HepG2 (cell line): ENCODE measurements around the genes AGR2 and PRPS1L1.

DNA sequence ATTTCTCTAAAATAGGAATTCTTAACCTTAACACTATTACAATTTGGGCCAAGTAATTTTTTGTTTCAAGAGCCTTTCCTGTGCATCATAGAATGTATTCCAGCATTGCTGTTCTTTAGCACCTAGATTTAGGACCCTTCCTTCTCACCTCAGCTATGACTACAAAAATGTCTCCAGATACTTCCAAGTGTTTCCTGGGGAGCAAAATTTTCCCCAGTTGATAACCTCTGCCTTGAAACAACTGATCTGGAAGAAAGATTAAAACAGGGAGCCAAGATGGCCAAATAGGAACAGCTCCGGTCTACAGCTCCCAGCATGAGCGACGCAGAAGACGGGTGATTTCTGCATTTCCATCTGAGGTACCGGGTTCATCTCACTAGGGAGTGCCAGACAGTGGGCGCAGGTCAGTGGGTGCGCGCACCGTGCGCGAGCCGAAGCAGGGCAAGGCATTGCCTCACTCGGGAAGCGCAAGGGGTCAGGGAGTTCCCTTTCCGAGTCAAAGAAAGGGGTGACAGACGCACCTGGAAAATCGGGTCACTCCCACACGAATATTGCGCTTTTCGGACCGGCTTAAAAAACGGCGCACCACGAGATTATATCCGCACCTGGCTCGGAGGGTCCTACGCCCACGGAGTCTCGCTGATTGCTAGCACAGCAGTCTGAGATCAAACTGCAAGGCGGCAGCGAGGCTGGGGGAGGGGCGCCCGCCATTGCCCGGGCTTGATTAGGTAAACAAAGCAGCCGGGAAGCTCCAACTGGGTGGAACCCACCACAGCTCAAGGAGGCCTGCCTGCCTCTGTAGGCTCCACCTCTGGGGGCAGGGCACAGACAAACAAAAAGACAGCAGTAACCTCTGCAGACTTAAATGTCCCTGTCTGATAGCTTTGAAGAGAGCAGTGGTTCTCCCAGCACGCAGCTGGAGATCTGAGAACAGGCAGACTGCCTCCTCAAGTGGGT lies 14.5 kb downstream of the AGMO start:
- RRBS, 2 experiments = no CpG with 5 or more reads among the region's 36 CpGs
CAGE:
- cytosol, long polyA minus RNA = no peak
- cytosol, long polyA plus RNA = no peak
- long polyA plus RNA = no peak
- nucleus, long polyA minus RNA = no peak
- nucleus, long polyA plus RNA = no peak

DNA sequence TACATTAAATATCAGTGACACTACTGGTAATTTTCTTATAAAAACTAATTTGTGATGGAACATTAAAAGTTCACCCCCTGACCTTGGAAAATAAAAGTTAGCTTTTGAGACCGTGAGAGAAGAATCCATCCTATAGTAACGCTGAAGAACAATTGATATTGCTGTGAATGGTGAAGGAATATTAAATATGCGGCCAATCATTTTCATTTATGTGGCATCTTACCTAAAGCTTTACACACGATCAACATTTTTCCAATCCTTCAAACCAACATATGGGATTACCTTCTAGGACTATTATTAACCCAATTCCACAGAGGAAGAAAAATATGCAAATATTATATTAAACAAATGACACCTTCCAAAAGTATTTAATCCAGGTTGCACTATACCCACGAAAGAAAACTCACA lies 2.1 kb downstream of the MEOX2 start:
- RRBS, 2 experiments = no CpG with 5 or more reads among the region's 5 CpGs
CAGE:
- cytosol, long polyA minus RNA = no peak
- cytosol, long polyA plus RNA = no peak
- long polyA plus RNA = no peak
- nucleus, long polyA minus RNA = no peak
- nucleus, long polyA plus RNA = no peak

- RRBS, 2 experiments = no CpG with 5 or more reads among the region's 3 CpGs
CAGE:
- cytosol, long polyA minus RNA = no peak
- cytosol, long polyA plus RNA = no peak
- long polyA plus RNA = no peak
- nucleus, long polyA minus RNA = no peak
- nucleus, long polyA plus RNA = no peak
These were observed 2.5 kb upstream of the MEOX2 start for GRCh38 chr7:15688873-15689442.

DNA sequence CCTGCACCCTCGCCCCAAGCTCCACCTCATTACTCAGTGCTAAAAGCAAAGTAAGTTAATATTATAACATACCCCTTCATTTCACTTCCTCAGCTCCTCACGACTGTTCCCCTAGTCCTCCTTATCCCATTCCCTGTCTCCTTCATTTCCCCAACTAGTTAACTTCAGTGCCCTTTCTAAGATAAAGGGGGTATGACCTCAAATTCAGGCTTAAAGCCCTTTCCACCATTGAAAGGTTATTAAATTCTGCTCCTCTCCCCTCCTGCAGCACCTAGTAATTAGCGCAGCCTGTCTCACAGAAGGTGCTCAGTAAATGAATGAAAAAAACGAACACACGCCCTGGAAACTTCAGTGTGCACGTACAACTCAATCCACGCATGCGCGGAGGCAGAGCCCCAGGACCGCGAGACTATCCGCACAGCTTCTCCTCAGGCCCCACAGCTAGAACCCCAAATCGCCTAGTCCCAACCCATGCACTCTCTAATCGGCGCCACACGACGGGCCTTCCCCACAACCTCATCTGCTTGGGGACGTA lies 956 bp downstream of the CRPPA start:
- RRBS, 2 experiments = no CpG with 5 or more reads among the region's 18 CpGs
CAGE:
- cytosol, long polyA minus RNA = no peak
- cytosol, long polyA plus RNA = no peak
- long polyA plus RNA = no peak
- nucleus, long polyA minus RNA = no peak
- nucleus, long polyA plus RNA = no peak

GRCh38 chr7:16791796-16792529 lies 12.8 kb downstream of the AGR2 start:
- RRBS, 2 experiments = no CpG with 5 or more reads among the region's 4 CpGs
CAGE:
- cytosol, long polyA minus RNA = no peak
- cytosol, long polyA plus RNA = no peak
- long polyA plus RNA = no peak
- nucleus, long polyA minus RNA = no peak
- nucleus, long polyA plus RNA = no peak

DNA sequence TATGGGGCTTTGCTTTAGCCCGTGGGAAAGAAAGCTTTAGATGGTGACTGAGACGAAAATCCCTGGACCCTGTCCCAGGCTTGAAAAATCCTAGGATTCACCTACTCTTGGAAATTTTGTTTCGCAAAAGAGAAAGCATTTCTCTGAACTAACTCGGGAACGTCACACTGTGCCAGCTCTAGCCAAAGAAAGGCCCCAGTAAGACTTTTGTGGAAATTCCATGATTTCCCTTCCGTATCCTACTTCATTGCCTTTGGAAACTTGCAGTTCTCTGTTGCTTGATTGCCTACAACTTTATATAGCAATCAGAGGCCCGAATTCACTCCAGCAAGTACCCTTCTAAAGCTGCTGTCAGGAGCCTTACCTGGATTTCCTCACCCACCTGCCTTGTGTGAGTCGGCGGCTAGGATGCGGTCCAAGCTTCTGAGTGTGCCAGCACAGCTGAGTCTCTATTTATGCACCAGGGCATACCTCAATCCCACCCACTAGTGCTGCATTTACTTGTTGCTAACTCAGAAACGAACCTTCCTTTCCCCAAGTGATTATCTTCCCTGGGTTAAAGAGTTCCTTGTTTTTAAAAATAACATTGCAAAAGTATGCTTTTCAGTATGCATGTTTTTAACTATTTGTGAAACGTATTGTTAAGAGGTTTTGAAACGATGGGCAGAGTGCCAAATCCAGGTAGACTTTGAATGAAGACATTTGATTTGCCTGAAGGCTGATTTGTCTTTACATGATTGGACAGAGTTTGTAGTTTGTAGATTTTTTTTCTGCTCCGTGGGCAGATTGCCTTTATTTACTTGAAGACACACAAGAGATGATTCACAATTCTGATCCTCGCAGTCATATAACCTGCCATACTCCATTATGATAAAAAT lies at the start of gene AGR2:
TSS of gene AGR2 (minus strand) at position 429 of the 878 bp plus-strand sequence.
- RRBS, 2 experiments = no CpG with 5 or more reads among the region's 15 CpGs
CAGE:
- cytosol, long polyA minus RNA = no peak
- cytosol, long polyA plus RNA = no peak
- long polyA plus RNA = no peak
- nucleus, long polyA minus RNA = no peak
- nucleus, long polyA plus RNA = no peak

DNA sequence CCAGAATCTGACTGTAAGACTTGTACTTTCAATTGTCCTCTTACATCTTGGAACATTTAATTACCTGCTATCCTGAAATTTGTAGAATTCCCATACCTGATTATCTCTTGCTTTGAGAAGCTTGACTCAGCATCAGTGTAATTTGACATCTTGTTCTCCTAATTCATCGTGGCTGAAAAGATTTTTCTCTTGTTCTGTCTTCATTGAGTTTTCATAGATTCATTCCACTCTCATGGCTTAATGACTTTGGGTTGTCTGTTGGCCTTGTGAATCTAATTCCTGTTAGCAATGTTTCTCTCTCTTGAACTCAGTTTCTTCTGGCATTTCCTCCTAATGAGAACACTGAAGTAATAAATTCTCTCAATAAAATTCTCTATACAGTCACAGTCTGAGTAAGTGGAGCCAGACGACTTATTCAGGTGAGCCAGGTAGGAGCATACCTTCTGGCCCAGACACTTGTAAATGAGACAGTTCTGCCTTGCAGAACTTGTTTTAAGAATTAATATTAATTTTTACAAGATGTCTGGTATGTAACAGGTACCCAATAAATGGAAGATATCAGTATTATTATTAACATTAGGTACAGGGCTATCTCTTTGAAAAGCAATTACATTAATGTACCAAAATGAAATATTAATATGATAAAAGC lies 28.5 kb upstream of the AGR2 start:
- RRBS, 2 experiments = no CpG with 5 or more reads among the region's 2 CpGs
CAGE:
- cytosol, long polyA minus RNA = no peak
- cytosol, long polyA plus RNA = no peak
- long polyA plus RNA = no peak
- nucleus, long polyA minus RNA = no peak
- nucleus, long polyA plus RNA = no peak

GRCh38 chr7:16935251-16935880 lies 53.6 kb upstream of the AGR3 start:
- RRBS, 2 experiments = no CpG with 5 or more reads among the region's 2 CpGs
CAGE:
- cytosol, long polyA minus RNA = no peak
- cytosol, long polyA plus RNA = no peak
- long polyA plus RNA = no peak
- nucleus, long polyA minus RNA = no peak
- nucleus, long polyA plus RNA = no peak

DNA sequence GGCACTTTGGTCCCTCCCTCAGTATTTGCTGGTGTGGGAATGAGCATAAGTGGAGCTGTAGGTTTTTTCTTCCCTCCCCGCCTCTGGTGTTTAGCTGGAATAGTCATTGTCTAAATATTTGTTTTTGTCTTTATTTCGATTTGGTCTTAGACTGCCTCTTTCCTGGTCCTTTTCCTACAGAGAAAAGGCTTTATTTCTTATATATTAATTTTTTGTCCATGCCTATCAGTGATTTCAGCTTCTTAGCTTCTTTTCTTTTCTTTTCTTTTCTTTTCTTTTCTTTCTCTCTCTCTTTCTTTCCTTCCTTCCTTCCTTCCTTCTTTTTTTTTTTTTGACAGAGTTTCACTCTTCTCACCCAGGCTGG lies 203.5 kb upstream of the AGR3 start:
- RRBS, 2 experiments = no CpG with 5 or more reads among the region's 2 CpGs
CAGE:
- cytosol, long polyA minus RNA = no peak
- cytosol, long polyA plus RNA = no peak
- long polyA plus RNA = no peak
- nucleus, long polyA minus RNA = no peak
- nucleus, long polyA plus RNA = no peak

- RRBS, 2 experiments = no CpG with 5 or more reads among the region's 3 CpGs
CAGE:
- cytosol, long polyA minus RNA = no peak
- cytosol, long polyA plus RNA = no peak
- long polyA plus RNA = no peak
- nucleus, long polyA minus RNA = no peak
- nucleus, long polyA plus RNA = no peak
These were observed 13.5 kb downstream of the AHR start for GRCh38 chr7:17311955-17312422.

GRCh38 chr7:17333038-17334168 lies 35.0 kb downstream of the AHR start:
- RRBS, 2 experiments = no CpG with 5 or more reads among the region's 5 CpGs
CAGE:
- cytosol, long polyA minus RNA = start-site peak on the plus strand at chr7:17333914-17333977, 28 reads
- cytosol, long polyA plus RNA = no peak
- long polyA plus RNA = no peak
- nucleus, long polyA minus RNA = no peak
- nucleus, long polyA plus RNA = no peak

DNA sequence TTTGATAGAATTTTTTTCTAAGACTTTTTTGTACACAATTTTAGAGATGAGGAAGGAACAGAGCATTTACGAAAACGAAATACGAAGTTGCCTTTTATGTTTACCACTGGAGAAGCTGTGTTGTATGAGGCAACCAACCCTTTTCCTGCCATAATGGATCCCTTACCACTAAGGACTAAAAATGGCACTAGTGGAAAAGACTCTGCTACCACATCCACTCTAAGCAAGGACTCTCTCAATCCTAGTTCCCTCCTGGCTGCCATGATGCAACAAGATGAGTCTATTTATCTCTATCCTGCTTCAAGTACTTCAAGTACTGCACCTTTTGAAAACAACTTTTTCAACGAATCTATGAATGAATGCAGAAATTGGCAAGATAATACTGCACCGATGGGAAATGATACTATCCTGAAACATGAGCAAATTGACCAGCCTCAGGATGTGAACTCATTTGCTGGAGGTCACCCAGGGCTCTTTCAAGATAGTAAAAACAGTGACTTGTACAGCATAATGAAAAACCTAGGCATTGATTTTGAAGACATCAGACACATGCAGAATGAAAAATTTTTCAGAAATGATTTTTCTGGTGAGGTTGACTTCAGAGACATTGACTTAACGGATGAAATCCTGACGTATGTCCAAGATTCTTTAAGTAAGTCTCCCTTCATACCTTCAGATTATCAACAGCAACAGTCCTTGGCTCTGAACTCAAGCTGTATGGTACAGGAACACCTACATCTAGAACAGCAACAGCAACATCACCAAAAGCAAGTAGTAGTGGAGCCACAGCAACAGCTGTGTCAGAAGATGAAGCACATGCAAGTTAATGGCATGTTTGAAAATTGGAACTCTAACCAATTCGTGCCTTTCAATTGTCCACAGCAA lies 40.7 kb downstream of the AHR start:
- RRBS, 2 experiments = no CpG with 5 or more reads among the region's 8 CpGs
CAGE:
- cytosol, long polyA minus RNA = no peak
- cytosol, long polyA plus RNA = no peak
- long polyA plus RNA = no peak
- nucleus, long polyA minus RNA = no peak
- nucleus, long polyA plus RNA = no peak

DNA sequence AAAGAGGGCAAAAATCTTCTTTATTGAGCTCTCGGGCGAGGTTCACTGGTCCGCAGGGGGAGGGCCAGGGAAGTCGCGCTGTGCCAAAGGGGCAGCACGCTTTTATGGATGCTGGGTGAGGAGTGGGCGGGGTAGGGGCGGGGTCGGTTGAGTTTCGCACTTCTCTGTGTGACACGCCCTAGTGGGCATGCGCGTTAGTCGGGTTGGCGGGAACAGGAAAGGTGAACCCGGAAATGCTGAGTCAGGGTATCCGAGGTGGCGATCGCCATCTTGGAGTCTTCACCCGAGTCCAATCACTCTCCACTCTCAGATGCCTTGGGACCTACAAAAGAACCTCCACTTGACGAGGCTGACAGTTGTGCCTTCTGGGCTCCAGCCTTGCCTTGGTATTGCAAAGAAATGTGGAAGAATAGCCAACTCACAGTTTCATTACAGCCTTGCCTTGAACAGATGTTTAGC lies 64.0 kb downstream of the AHR start:
- RRBS, 2 experiments = no CpG with 5 or more reads among the region's 21 CpGs
CAGE:
- cytosol, long polyA minus RNA = no peak
- cytosol, long polyA plus RNA = no peak
- long polyA plus RNA = no peak
- nucleus, long polyA minus RNA = no peak
- nucleus, long polyA plus RNA = no peak

DNA sequence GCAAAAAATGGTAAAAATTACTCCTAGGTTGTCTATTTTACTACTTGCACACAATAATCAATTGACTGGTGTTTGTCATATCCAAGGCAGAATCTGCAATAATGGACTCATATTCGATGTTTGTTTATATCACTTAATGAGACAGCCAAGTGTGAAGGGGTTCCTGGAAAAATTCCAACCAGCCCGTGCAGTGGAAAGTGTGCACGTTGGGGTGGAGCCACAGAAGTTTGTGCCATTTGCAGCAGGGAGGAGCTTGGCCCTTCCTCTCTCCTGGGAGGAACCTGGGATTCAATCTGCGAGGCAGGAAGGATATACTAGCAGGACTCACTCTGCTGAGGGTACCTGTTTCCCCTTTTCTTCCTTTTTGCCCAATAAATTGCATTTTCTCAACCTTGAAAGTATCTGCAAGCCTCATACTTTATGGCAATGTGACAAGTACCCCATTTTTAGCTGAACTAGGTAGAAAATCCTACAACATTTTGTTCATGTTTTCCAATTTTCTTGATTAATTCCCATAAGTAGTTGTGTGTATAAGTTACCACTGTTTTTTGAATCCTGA lies 80.9 kb downstream of the AHR start:
- RRBS, 2 experiments = no CpG with 5 or more reads among the region's 4 CpGs
CAGE:
- cytosol, long polyA minus RNA = no peak
- cytosol, long polyA plus RNA = no peak
- long polyA plus RNA = no peak
- nucleus, long polyA minus RNA = no peak
- nucleus, long polyA plus RNA = no peak

DNA sequence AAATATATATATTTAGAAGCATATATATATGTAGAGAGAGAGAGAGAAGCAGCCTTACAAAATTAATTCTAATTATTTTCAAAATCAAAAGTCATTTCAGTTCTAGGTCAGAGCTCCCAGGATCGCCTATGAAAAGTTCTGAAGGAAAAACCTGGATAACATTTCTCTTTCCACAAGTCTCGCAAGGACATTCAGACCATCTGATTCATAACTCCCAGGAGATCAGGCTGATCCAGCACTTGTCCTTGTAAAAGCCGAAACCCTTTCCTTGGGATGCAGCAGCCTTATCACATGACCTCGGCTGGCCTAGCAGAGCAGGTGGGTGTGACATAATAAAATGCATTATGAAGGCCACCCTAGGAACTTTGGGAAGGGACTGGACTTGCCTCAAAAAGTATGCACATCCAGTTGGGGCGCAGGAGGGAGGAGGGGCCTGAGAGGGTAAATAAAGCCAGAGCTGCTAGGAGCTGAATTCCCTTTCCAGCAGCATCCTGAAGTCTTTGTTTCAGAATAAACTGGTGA lies 260.9 kb downstream of the SNX13 start:
- RRBS, 2 experiments = no CpG with 5 or more reads among the region's 5 CpGs
CAGE:
- cytosol, long polyA minus RNA = no peak
- cytosol, long polyA plus RNA = no peak
- long polyA plus RNA = no peak
- nucleus, long polyA minus RNA = no peak
- nucleus, long polyA plus RNA = no peak

DNA sequence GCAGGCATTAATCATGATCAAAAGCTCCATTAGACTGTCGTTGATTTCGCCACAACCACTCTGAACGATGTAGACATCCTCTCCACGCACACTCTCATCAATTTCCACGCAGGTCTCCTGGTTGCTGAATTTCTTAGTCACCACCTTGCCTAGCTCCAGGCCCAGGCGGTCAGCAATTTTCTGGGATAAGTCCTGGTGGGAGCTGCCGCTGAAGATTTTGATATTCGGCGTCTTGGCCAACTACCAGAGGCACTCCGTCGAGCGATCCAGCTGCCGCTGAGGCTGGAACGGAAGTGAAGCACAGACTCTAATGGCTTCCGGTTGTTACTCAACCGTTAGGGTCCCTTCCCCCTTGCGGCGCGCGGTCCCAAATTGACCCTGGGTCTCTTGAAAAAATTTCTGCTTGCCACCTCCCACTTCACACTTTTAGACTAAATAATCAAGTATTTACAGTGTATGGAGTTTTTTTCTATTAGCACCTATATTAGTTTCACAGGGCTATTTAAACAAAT lies at the start of gene PRPS1L1:
TSS of gene PRPS1L1 (minus strand) at position 295 of the 512 bp plus-strand sequence.
- RRBS, 2 experiments = no CpG with 5 or more reads among the region's 20 CpGs
CAGE:
- cytosol, long polyA minus RNA = no peak
- cytosol, long polyA plus RNA = no peak
- long polyA plus RNA = no peak
- nucleus, long polyA minus RNA = no peak
- nucleus, long polyA plus RNA = no peak

GRCh38 chr7:18178032-18178830 lies 150.6 kb upstream of the PRPS1L1 start:
- RRBS, 2 experiments = no CpG with 5 or more reads among the region's 7 CpGs
CAGE:
- cytosol, long polyA minus RNA = no peak
- cytosol, long polyA plus RNA = no peak
- long polyA plus RNA = no peak
- nucleus, long polyA minus RNA = no peak
- nucleus, long polyA plus RNA = no peak

- RRBS, 2 experiments = no CpG with 5 or more reads among the region's 7 CpGs
CAGE:
- cytosol, long polyA minus RNA = no peak
- cytosol, long polyA plus RNA = no peak
- long polyA plus RNA = no peak
- nucleus, long polyA minus RNA = no peak
- nucleus, long polyA plus RNA = no peak
These were observed 588 bp downstream of the HDAC9 start for GRCh38 chr7:18496100-18496573.

DNA sequence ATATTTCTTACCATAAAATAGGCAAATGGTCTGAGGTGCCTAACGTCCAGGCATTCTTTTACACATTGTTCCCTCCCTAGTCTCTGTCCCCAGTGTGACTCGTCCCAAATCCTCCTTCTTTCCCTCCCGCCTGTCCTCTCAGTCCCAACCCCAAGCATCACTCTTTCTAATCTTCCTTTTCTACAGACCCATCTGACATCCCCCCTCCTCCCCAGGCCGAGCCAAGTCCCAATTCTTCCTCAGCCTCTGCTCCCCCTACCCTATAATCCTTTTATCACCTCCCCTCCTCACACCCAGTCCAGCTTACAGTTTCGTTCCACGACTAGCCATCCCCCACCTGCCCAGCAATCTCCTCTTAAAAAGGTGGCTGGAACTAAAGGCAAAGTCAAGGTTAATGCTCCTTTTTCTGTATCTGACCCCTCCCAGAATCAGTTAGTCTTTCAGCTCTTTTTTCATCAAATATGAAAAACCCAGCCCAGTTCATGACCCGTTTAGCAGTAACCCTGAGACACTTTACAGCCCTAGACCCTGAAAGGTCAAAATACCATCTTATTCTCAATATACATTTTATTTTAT lies 95.1 kb downstream of the MACC1 start:
- RRBS, 2 experiments = no CpG with 5 or more reads among the region's 7 CpGs
CAGE:
- cytosol, long polyA minus RNA = no peak
- cytosol, long polyA plus RNA = no peak
- long polyA plus RNA = no peak
- nucleus, long polyA minus RNA = no peak
- nucleus, long polyA plus RNA = no peak

DNA sequence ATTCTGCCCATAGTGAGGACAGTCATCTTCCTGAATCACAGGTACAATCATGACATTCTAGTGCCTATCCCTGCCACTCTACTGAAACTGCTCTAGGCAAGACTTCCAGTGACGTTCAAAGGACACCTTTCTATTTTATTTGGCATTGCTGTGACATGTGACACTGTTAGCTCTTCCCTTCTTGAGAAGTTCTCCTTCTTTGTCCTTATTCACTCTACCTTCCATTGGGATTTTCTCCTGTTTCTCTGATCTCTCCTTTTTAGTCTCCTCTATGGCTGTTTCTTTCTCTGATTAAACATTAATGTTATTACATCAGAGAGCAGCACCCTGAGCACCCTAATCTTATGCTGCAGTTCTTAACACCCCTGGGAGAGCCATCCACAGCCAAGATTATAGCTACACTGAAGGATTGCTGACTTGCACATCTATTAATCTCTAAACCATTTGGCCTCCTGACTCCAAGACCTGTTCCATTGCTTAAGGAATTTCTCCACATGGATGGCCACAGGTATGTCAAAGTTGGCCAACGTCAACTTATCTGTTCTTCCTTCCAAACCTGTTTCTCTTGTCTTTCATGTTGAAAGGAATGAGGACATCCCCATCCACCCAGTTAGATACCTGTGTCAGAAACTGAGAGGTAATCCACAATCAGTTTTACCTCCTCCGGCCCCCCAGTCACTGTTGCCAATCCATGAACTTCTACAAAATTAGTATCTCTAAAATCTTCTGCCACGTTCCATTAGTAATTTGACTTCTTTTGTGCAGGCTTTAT lies 10.8 kb downstream of the MACC1 start:
- RRBS, 2 experiments = no CpG with 5 or more reads among the region's 4 CpGs
CAGE:
- cytosol, long polyA minus RNA = no peak
- cytosol, long polyA plus RNA = no peak
- long polyA plus RNA = no peak
- nucleus, long polyA minus RNA = no peak
- nucleus, long polyA plus RNA = no peak